ENCODE data around the gene PBX1.

DNA sequence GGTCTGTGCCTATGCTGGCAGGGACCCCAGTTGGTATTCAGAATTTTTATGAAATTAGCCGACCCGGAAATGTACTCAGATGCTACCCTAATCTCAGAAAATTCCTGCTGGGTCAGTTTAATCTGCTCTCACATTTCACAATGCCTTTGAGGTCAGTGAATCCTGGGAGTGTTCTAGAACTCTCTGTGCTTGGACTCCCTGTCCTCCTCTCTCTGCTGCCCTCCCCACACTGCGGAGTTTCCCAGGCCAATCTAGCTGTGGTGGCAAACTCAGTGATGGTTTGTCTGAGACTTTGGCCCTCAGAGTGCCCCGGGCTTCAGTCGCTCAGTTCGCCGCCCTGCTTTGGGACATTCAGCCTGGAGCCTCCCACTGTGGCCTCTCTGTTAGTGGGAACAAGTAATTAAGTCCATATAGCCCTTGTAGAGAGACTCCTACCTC is 7.0 kb downstream of the C1orf226 start:
- RRBS = no CpG with 5 or more reads among the region's 7 CpGs

DNA sequence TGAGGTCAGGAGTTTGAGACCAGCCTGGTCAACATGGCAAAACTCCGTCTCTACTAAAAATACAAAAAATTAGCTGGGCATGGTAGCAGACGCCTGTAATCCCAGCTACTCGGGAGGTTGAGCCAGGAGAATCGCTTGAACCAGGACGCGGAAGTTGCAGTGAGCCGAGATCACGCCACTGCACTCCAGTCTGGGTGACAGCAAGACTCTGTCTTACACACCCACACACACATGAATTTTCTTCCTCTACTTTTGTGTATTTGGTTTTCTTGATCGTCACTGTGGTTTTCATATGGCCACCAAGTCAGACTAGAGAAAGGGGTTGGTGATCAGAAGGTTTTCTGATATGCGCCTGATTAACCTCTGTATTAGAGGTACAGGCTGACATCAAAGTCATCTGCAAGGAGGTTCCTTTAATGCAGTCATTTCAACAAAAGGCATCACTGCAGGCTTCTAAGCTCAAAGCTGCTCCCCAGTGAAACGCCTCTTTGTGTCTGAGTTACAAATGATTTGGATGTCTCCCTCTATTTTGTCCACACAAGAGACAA is 11.1 kb downstream of the SH2D1B start:
- RRBS = no CpG with 5 or more reads among the region's 11 CpGs

- RRBS = no CpG with 5 or more reads among the region's 3 CpGs
Measured at GRCh38 chr1:162421732-162422432, 9.9 kb upstream of the SH2D1B start.

DNA sequence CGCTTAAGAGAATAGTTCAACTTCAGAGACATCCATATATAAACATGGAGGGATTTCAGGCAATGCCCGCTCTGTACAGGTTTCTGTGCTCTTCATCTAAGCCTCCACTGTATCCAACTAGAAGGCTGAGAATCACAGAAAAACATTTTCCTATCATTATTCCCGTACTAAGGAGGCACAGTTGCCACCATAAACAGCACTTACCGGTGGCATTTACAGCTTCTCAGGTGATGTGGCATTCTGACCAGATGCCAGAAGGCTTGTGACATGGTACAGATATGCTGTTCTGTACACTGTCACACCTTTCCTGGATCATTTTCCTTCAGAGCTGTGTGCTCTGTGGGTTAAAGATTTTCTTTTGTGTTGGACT is 4.1 kb upstream of the UAP1 start:
- RRBS = no CpG with 5 or more reads among the region's 4 CpGs

- RRBS = no CpG with 5 or more reads among the region's 5 CpGs
Measured at GRCh38 chr1:162560526-162560942, 988 bp upstream of the UAP1 start.

- RRBS = no CpG with 5 or more reads among the region's 10 CpGs
Measured at GRCh38 chr1:162562320-162563157, 1.0 kb downstream of the UAP1 start.

DNA sequence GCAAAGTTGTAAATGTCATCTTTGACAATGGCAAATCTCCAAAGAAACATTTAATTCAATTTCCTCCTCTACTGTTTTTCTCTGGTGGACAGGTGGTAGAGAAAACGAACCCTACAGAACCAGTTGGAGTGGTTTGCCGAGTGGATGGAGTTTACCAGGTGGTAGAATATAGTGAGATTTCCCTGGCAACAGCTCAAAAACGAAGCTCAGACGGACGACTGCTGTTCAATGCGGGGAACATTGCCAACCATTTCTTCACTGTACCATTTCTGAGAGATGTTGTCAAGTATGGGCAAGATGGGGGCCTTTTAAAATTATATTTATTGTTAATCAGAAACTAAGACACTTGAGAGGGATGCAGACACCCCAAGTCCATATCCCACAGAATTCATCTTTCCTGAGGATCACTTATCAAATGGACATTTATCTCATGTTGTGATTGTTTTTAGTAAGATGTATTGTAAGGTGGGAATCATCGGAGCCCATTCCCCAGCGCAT is 25.9 kb downstream of the UAP1 start:
- RRBS = no CpG with 5 or more reads among the region's 8 CpGs

GRCh38 chr1:163315564-163315833 is 6.3 kb upstream of the NUF2 start:
- RRBS = no CpG with 5 or more reads among the region's 2 CpGs

DNA sequence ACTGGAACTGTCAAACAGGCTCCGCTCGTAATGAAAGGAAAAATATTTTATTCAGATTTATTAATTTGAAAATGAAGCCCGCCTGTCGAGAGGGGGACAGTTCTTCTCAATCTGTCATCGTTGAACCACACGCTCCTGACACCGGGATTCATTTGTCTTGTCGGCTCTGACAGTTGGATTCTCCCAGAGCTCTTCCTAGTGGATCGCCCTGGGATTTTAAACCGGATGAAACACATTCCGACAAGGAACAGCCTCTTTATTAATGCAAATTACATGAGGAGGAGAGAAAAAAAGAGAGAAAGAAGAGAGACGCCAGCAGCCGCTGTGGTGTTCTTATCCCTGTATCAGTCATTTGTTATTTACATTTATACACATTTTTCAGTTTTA is 238.2 kb upstream of the PBX1 start:
- RRBS = 4% methylated on average over 4 of the region's 13 CpGs

DNA sequence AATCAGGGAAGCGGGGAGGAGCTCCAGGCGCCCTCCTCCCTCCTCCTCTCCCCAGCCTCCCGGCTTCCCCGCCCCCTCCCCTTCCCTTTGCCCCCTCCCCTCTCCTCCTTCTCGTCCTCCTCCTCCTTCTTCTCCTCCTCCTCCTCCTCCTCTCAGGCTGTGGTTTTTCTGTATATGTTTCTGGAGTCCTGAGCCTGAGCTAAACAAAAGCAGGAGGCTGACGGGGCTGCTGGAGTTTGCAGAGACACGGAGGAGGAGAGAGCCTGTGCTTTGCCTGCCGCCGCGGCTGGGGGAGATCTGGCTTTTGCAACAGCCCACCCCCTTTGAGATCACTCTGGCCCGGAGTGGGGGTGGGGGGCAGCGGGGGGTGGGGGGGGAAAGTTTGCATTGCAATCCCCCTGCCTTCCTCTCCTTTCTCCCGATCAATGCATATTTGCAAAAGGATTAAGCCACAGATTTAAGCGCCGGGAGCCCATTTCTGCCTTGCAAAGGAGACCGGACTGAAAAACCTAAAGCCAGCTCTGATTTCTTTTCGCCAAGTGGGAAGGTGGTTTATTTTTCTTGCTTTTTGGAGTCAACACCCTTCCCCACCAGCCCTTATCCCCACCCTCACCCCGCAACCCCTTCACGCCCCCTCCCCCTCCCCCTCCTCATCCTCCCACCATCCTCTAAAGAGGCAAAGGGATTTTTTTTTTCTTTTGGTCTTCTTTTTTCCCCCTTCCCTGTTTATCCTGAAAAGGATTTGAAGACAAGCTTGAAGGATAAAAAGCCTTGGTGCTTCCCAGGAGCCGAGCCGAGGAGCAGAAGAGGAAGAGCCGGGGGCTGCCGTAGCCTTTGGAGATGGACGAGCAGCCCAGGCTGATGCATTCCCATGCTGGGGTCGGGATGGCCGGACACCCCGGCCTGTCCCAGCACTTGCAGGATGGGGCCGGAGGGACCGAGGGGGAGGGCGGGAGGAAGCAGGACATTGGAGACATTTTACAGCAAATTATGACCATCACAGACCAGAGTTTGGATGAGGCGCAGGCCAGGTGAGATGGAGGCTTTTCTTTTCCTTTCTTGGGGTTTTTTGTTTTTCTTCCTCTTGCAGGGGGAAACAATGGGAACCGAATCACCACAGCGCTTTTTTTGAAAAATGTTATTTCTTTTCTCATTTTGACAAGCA is at the start of gene PBX1:
PBX1 (plus strand) TSS at position 202 of the 1,165 bp plus-strand sequence.
- RRBS = 1% methylated on average over 8 of the region's 33 CpGs

- RRBS = no CpG with 5 or more reads among the region's 5 CpGs
Measured at GRCh38 chr1:164579264-164579838, 20.4 kb downstream of the PBX1 start.

DNA sequence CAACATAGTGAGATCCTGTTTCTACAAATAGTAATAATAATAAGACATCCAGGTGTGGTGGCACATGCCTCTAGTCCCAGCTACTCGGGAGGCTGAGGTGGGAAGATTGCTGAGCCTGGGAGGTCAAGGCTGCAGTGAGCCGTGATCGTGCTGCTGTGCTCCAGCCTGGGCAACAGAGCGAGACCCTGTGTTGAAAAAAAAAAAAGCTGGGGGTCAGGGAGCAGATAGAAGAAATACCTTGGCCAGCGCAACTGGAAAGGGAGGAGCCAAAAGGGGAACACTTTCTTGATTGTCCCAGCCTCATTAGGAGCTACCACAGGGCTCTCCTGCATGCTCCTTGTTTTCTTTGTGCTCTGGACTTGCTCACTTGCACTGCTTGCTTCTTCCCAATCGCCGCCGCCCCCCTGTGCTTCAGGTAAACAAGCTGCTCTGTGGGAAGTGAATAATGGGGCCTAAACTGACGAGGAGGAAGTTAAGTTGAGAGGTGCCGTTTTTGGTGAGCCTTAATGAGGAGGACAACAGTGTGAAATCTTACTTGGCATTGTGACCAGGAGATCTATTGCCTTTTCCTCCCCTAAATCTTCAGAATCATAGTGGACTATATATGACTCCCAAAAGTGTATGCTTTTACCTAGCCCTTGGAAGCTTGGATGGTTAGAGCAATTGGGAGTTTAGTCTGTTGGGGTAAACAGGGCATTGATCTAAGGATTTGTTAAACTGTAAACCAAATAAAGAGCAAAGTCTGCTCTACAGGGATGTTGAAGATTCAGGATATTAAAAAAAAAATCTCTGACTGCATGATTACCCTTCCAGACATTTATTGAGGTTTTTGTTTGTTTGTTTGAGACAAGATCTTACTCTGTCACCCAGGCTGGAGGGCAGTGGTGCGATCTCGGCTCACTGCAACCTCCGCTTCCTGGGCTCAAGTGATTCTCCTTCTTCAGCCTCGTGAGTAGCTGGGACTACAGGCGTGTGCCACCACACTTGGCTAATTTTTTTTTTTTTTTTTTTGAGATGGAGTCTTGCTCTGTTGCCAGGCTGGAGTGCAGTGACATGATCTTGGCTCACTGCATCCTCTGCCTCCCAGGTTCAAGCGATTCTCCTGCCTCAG is 31.4 kb downstream of the PBX1 start:
- RRBS = no CpG with 5 or more reads among the region's 16 CpGs

DNA sequence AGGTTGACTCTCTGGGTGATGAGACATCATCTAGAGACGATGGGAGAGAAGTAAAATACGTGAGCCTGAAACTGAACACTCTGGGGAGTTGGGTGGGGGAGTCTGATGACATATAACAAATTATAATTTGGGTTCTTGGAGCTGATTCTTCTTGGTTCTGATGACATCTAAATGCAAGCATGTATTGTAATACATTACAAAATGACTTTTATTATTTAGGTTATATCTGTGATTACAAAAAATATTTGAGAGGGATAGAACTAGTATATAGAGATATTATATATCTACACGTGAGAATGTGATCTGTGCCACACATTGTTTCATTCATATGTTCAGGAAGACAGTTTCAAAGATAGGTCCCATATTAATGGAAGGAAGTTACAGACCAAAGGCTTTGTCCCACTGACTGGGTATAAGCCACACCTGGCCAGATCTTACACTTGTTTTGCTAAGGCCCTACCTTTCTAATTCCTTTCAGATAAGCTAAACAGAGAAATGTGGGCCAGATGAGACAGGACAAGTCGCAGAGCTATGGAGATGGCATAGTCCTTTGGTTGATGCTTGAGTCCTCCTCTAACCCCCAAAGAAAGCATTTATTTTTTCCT is 259.0 kb downstream of the PBX1 start:
- RRBS = no CpG with 5 or more reads among the region's 4 CpGs

DNA sequence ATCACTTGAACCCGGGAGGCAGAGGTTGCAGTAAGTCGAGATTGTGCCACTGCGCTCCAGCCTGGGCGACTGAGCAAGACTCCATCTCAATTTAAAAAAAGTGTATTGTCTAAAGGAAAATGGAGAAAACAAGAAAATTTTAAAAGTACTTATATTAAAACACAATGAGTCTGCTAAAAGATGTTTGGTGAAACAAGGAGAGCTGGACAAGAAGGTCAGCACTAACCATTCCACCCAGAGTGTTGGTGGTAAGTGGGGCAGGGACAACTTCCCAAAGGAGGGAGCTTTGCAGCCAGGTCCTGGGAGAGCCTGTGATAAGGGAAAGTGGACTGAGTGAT is 190.4 kb downstream of the LMX1A start:
- RRBS = no CpG with 5 or more reads among the region's 4 CpGs

DNA sequence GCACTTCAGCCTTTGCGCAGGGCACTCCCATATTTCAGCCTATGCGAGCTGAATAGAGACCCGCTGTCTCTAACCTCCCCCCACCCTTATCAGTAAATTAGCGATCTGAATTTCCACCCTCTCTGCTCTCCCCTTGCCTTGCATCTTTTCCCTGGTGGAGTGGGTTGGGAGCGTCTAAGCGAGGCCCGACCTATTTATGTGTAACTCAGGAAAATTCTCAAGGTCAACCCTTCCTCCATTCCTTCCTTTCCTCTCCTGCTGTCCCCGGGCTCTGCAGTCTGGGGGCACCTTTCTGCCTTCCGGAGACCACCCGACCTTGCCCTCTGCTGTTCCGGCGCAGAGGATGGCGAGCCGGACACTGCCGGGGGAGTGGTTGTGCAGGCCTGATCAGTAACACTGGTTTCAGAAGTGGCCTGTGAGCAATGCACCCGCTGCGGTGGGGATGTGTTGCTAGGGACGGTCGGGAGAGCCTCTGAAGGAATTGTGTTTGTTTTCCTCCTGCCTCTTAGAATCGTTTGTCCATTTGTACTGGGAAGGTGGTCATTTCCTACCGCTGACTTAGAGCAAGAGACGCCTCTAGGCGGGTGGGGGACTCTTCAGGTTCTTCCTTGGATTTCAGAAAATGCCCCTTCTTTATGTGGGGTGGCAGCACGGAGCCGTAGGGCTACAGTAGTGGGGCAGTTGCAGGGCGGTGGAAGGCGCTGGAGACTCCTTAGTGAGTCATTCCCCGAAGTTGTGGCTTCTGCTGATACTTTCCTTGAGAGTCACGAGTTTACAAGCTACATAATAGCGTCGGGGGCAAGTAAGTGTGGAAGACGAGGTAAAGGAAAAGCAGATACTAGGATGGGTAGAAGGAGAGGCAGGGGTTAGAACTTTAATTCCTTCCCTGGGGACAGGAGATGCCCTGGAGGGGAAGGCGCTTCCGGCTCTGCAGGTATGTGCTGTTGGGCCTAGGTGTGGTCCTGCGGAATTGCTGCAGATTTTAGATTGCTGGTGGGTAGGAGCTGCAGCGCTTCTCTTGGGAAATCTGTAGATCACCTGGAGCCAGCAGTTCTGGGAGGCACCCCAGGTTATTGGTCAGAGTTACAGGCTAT is 654 bp downstream of the MGST3 start:
- RRBS = 0% methylated on average over 1 of the region's 36 CpGs

DNA sequence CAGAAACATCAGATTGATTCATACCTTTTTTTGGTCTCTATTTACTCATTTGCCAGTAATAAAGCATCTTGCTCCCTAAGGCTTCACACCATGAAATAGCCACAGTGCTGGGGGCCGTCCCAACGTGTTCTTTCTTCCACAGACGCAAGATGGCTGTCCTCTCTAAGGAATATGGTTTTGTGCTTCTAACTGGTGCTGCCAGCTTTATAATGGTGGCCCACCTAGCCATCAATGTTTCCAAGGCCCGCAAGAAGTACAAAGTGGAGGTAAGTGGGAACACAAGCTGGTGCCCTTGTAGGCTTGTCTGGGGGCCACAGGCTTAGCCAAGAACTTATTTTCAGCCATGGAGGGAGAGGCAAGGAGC is 18.6 kb downstream of the MGST3 start:
- RRBS = no CpG with 5 or more reads among the region's 4 CpGs

GRCh38 chr1:165884145-165884611 is 56.8 kb downstream of the UCK2 start:
- RRBS = no CpG with 5 or more reads among the region's 8 CpGs

DNA sequence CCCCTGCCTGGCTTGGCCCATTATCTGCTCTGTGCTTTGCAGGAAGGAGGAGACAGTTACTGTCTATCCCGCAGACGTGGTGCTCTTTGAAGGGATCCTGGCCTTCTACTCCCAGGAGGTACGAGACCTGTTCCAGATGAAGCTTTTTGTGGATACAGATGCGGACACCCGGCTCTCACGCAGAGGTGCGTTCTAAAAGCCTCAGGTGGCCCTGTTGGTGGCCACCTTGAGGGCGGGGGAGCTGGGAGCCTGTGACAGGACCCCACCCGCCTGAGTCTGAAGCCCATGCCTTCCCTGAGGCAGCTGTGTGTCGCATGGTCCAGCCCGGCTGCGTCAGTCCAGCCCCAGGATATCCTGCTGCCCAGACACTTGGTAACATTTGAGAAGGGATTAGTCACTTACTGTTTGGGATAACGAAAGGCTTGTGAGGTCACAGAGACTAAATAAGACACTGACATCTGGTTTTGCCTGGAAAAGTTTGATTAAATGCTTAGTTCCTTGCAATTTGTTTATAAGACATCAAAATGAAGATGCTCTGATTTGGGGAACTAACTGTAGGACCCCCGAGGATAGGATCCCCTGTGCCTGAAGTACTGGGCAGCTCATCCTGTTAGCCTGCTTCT is 68.8 kb downstream of the UCK2 start:
- RRBS = no CpG with 5 or more reads among the region's 14 CpGs

DNA sequence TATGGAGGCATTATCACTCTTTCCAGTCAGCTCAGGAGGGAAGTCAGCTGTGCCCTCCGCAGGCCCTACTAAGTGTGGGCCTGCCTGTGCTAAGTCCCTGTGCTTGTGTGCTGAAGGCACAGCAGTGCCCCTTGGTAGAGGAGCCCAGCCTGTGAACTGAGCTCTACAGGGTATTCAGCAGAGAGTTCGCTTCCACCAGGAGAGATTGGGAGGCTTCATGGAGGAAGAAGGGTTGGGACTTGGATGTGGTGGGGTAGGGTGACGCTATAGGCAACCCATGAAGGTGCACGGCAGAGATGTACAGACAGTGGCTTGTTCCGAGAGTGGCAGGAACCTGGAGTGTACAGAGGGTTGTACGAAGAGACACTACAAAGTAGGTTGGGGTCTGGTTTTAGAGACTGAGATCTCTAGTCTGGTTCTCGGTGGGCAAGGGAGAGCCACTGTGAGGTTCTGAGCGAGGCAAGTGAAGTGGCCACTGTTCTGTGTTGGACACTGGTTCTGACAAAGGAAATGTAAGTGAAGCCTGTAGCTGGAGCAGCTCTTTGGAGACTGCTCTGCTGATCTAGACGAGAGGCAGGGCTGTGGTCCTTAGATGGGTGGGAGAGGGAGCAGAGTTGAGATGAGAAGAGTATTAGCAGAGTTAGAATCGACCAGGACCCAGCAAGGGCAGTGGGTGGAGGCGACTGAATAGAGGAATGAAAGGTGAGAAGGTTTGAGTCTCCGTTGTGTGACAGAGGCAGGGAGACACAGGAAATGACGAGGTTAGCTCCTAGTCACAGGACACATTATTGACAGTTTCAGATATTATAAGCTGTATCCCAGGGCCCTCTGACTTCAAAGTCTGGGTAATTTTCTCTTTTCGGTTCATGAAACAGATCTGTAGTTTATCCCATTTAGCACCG is 69.6 kb downstream of the UCK2 start:
- RRBS = no CpG with 5 or more reads among the region's 15 CpGs